ENCODE data around the gene BCLAF1.

GRCh38 chr6:133062106-133062685 lies 179.0 kb upstream of the EYA4 start:
- PRO-cap: no peak

DNA sequence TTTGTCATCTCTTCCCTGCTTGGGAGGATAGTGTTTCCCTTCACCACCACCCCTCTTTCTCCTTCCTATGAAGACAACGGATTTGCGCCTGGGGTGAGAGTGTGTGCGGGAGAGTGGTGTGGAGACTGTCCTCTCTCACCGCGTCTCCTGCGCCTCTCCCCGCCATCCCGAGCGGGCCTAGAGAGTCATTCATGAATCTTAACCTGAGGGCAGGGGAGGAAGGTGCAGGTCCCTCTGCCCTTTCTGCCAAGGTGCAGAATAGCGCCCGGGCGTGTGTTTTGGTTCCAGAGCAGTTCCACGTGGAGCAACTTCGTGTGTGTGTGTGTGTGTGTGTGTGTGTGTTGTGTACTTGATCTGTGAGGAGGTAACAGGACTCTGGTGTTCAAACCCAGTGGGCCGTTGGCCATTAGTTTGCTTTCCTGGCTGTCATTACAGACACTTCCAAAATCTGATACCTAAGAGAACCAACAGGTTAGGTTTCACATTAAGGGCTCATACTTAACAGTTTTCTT lies 1.7 kb downstream of the EYA4 start:
- PRO-cap: no peak

DNA sequence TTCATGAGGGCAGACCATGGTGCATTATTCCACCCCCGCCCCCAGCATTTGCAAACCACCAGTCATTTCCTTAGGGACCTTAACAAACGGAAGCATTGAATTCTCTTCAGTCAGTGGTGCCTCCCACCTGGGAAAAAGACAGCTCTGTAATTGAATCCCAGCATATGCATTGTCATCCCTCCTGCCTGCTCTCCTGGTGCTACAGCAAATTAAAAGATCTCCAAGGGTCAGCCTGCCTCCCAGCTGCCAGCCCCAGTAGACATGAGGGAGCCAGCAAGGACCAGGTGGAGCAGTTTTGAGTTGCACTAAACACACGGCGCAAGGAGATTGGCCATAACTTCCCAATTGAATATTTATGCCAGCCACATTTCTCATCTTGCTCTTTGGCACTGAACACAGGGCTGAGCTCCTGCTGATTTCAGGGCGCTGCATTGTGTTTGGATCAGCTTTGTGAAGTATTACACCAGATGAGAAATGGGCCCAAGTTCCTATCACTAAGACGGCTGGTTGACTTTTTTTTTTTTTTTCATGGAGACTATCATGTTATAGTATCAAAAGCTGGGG lies 190.9 kb downstream of the EYA4 start:
- PRO-cap: no peak

DNA sequence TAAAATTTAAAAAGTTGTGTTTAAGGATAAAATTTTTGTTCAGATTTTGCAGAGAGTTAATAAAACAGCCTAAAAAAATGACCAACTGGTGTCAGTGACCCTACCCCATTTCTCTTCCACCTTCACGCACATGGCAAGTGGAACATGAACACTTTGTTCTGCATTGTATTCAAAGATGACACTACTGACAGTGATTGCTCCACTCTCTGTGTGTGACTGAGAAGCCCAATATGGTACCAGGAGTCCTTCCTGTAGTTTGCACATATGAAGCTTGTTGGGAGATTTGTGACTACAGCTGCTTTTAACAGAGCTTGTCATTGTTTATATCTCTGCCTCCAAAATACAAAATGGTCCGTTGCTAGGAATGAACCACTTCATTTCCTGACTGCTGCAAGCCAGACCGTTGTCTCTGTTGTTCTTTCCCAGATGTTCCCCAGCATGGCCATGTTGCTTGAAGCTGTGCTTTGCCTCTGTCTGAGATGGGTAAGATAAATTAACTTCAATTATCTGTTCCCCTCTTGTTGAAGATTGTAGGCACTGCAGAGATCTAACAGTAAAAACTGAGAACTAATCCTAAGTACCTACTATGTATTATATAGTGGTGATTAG lies 140.2 kb upstream of the TCF21 start:
- PRO-cap: no peak

GRCh38 chr6:133996474-133997024 lies 43.5 kb downstream of the TBPL1 start:
- PRO-cap: no peak

DNA sequence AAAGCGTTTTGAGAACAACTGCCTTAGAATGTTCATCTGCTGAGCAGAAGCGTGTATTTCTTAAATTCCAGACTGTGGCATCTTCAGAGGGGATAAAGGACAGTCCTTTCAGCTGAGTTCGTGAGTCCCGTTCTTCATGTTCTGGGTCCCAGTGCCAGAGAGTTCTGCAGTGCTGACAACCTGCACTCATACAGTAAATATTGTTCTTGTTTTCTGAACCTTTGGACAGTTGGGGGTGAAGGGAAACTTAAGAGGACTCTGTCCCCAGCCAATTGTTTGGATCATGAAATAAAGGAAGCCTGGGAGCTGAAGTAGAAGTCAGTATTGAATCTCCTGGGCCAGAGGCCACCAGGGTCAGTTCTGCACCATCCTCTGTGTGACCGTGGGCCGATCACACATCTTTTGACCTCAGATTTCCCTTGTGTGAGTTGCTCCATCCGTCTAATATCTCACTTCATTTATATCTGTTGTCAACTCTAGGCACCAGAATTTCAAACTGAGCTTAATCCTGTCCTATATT lies 3.3 kb downstream of the SLC2A12 start:
- PRO-cap: no peak

GRCh38 chr6:134256773-134257321 lies 61.1 kb downstream of the SGK1 start:
- PRO-cap: no peak

GRCh38 chr6:134345689-134346257 lies 27.9 kb upstream of the SGK1 start:
- PRO-cap: no peak

GRCh38 chr6:134851668-134852062 lies 98.2 kb downstream of the ALDH8A1 start:
- PRO-cap: no peak

GRCh38 chr6:134949524-134949965 lies 356 bp downstream of the ALDH8A1 start:
- PRO-cap: no peak

DNA sequence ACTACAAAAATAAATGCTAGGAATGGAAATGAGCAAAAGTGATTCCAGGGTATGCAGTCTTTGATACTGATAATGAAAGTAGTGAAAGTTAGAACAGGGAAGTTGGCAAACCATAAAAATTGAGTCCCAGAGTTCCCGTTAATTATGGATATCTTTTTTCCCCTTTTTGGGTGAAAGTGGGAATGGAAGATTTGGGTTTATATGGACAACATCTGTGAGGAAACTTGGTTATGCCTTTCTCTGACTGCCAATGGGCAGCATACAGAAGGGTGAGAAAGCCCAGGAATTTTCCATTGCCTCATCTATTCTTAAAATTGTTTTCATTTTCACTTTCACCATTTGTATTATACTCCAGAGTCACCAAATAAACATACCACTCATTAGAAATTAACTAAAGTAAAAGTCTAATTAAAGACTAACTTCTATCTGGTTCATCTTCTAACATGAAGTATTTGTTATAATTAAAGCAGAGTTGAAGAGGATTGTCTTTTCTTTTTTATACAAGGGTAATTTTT lies 35.6 kb upstream of the MYB start:
- PRO-cap: no peak

GRCh38 chr6:135254272-135254980 lies 73.3 kb downstream of the MYB start:
- PRO-cap: no peak

DNA sequence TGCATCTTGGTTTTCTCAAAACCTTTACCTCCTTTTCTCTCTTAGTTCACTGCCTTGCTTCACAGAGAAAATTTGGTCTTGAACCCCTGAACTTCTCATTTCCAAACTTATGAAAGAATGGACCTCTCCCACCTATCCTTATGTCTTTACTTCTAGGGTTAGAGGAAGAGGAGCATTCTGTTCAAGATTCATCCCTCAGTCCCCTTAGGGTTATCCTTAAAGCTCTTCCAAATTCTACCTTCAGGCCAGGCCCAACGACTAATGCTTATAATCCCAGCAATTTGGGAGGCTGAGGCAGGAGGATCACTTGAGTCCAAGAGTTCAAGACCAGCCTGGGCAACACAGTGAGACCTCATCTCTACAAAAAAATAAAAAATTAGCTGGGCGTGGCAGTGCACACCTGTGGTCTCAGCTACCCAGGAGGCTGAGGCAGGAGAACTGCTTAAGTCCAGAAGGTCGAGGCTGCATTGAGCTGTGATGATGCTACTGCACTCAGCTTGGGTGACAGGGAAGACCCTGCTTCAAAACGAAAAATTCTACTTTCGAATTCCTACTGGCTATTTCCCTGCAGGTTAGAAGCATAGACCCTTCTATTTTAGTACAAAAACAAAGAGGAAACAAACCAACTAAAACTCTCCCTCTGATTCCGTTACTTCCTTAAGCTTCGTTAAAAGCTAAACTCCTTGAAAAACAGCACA lies 98.7 kb downstream of the AHI1 start:
- PRO-cap: no peak

GRCh38 chr6:136001131-136001616 lies 149.7 kb downstream of the PDE7B start:
- PRO-cap: no peak

GRCh38 chr6:136014588-136015575 lies 163.4 kb downstream of the PDE7B start:
- PRO-cap: no peak

GRCh38 chr6:136038572-136038952 lies 187.1 kb downstream of the PDE7B start:
- PRO-cap: no peak

- PRO-cap: no peak
Measured at GRCh38 chr6:136050909-136051446, 199.1 kb downstream of the MTFR2 start.

DNA sequence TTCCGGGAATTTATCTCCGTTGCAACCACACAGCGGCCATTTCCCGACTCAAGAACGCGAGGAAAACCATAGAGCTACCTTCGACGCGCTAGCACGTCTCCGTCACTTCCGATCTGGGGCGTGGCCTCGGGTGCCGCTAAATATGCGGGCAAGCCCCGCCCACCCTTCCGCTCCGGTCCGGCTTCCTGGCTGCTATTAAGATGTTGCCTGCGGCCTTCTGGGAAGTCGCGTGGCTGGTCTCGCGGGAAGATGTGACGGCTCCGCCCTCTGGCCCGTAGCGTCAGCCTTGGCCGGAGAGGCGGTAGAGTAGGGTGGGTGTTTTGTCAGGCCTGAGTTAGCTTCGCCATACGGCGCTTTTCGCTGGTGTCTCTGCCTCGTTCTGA lies at the start of gene BCLAF1:
TSS of gene BCLAF1 (minus strand) at position 115 of the 383 bp plus-strand sequence.
- PRO-cap: bidirectional peak, plus-strand start at position 304 of the sequence, minus-strand start at position 113 of the sequence

GRCh38 chr6:136427012-136427377 lies 123.2 kb downstream of the MAP7 start:
- PRO-cap: no peak

- PRO-cap: no peak
Measured at GRCh38 chr6:136739797-136740801, 52.2 kb downstream of the MAP3K5 start.